Endodermal cell (in vitro differentiated cells): ENCODE results near the gene TCEA2.

DNA sequence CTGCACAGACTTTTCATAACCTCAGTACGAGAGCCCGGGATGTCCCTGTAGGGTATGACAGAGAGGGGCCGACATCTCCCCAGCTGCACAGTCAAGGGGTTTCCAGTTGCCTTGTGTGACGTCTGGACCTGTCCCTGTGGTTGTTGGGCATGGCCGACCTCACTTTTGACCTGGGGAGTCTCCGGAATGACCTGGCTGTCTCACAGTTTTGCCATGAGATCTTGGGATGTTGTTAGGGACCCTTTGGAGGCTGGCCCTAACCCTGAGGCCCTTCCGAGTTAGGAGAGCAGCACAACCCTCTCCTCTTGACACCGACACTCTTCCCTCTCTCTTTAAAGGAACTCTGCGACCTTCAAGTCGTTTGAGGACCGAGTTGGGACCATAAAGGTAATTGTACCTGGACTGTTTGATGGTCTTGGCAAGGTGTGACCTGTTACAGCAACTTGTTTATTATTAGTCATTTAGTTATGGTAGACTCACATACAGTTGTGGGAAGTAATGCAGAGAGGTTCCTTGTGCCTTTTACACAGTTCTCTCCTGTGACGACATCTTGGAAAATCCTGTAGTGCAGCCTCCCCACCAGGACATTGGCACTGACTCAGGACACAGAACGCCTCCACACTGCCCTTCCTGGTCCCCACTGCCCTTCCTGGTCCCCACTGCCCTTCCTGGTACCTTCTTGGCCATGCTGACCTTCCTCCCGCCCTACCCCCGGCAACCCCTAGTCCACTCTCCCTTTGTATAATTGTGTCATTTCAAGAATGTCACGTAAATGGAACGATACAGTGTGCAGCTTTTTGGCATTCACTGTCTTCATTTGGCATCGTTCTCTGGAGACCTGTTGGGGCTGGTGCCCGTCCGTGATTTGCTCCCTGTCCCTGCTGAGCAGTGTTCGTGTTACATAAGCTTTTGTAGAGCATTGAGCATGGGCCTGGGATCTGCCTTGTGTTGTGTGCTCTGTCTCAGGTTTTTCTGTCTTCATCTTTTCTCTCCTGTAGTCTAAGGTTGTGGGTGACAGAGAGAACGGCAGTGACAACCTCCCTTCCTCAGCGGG is 5.7 kb upstream of the DNAJC5 start:
- PRO-cap, result no peak

DNA sequence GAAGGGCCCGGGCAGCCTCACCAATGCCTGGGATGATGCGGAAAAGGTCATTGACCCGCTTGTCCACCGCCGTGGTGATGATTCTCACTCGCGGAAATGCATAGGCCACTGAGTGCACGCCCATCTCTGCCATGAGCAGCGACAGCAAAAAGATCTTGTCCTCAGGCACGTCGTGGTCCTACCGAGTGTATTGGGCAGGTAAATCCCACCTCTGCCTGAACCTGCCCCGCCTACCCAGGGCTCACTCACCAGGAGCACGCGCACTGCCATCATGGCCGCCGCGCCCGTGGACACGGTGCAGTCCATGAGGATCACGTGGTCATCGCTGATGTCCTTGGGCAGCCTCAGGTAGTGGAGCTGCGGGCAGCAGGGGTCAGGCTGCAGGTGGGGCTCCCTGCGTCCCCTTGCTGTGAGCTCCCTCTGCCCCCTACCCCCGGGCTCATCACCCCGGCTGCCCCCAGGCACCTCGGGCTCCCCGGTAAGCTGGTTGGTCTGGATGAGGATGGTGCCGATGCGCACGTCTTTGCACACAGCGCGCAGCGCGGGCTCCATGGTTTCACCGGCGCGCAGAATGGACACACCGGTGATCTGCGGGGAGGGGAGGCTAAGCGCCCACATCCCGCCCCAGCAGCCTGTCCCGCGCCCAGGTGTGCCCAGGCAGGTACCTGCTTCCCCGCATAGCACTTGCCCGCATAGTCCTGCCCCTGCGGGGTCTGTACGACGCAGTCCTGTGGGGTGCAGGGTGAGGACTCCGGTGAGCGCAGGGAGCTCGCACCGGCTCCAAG is 15.9 kb downstream of the UCKL1 start:
- PRO-cap, result no peak

DNA sequence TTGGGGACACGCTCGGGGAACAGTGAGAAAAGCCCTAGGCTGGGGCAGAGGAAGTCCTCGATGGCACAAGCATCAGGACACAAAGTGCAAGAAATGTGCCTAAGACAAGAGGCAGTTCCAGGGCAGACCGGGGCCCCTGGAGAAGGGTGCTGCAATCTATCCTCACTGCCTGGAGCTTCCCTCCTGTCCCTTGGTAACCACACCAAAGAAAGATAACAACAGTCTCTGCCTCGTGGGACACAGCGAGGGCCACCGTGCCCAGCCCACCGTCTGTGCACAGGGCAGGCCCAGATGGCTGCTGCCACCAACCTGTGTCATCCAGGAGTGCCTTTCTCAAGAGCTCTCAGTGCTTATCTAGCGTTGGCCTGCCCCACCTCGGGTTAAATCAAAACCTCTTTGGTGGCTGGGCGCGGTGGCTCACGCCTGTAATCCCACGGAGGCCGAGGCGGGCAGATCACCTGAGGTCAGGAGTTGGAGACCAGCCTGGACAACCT is 1.6 kb downstream of the UCKL1 start:
- PRO-cap, result no peak

DNA sequence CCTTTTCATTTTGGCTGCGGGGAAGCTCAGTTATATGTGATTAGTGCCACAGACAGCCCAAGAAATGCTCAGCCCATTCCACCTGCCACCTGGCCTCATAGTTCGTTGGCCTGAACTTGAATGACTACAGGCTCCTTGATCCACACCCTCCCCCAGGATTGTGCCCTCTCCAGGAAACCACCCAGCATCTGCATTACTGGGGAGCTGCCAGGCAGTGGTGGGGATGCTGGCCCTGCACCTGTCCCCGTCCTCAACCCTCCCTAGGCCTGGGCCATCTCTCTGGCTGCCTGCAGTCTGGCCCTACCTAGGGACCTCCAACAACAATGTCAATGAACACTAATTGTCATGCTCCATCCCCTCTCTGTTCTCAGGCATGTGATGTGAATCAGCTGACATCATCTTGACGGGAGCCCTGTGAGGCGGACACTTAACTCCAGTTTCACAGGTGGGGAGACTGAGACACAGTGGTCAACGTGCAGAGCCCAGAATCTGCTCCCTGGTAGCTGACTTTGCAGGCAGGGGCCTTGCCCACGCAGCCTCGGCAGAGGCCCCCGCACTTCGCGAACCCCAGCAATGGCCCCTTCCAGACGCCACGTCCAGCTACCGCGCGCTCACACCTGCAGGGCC is 826 bp upstream of the TCEA2 start:
- PRO-cap, result unidirectional peak, plus-strand start at position 436 of the sequence

DNA sequence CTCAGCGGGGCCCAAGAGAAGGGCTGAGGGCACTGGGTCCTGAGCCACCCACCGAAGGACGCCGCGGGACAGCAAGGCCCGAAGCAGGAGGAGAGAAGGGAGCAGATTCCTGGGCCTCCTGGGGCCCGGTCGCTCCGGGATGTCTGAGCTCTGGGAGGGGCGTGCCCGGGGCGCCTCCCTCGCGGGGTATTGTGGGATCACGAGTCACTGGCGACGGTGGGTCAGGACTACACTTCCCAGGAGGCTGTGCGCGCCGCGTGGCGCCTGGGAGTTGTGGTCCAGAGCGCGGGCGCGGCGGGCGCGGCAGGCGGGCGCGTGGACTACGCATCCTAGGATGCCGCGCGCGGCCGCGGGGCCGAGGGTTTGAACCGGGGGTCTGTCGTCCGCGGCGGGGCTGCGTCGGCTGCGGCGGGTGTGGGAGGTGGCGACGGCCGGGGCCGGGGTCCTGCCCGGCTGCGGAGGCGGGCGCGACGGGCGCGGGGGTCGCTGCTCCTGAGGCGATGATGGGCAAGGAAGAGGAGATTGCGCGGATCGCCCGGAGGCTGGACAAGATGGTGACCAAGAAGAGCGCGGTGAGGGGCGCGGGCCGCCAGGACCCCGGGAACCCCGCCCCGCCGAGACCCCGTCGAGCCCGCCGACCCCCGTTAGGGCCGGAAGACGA is at the start of gene TCEA2:
Gene TCEA2, plus strand, starts transcription at position 386 of the 661 bp plus-strand sequence.
- PRO-cap, result bidirectional peak, plus-strand start at position 332 of the sequence, minus-strand start at position 141 of the sequence; unidirectional peak, plus-strand start at position 549 of the sequence

DNA sequence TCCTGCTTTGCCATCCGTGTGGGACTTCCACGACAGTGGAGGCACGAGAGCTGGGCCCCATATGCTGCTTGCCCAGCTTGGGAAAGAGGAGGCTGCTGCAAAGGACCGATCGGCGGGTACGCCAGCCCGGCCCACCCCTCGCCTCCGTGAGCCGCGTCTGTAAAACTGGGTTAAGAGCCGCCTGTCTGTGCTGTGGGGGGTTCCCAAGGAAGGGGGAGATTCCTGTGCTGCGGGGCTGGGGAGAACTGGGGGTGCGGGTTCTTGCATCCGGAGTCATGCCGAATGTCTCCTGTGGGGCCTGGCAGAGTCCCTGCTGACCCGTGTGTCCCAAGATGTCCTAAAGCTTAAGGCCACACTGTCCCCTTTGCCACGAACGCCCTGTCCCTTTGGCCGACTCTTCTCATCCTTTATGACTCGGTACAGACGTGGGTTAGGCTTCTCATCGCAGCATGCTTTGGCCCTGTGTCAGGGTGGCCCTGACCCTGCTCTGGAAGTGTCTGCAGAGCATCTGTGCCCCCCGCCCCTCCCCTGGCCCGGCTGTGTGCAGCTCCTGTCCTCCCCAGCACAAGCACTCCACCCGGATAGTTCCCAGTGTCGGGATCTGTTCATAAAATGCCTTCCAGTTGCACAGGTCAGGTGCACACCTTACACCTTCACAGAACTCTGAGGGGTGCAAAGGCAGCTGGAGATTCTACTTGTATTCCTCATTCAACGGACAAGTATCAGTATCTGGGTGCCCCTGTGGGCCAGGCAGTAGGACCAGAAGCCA is 539 bp downstream of the OPRL1 start:
- PRO-cap, result no peak

GRCh38 chr20:64160038-64161188 is 3.8 kb upstream of the MYT1 start:
- PRO-cap, result bidirectional peak, plus-strand start at chr20:64160811, minus-strand start at chr20:64160616

- PRO-cap, result no peak
Measured at GRCh38 chr20:64223507-64223908, 32.0 kb upstream of the PCMTD2 start.